Vein endothelial cell (primary cell): ENCODE results near the gene JPH3.

DNA sequence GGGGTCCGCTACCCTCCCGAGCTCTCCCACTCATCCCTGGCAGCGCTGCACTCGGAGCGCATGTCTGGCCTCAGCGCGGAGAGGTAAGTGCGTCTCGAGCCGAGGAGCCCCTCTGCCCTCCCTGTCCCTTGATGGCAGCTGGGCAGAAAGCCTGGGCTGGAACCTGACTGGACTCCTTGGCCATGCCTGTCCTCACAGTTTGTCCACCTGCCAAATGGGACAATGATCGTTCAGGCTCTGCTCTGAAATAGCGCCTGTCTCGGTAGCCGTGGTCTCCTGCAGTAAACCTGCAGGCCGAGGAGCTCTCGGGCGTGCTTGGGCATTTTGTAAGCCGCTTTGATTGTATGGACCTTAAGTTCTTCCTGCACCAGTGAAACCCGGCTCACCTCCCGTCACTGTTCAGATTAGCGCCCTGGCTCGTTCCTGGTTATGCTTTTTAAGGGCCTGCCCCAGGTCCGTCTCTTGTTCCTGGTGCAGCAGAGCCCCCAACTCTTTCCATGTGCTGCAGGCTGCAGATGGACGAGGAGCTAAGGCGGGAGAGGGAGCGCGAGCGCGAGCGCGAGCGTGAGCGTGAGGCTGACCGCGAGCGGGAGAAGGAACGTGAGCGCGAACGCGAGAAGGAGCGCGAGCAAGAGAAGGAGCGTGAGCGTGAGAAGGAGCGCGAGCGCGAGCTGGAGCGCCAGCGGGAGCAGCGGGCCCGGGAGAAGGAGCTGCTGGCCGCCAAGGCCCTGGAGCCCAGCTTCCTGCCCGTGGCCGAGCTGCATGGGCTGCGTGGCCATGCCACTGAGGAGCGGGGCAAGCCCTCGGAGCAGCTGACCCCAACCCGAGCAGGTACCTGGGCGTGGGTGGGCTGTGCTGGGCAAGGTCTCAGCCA lies 32.7 kb downstream of the GINS2 start:
- CAGE, long polyA plus RNA: no peak

- CAGE, long polyA plus RNA: no peak
Observed at GRCh38 chr16:85667738-85668469, 20.9 kb downstream of the GINS2 start.

DNA sequence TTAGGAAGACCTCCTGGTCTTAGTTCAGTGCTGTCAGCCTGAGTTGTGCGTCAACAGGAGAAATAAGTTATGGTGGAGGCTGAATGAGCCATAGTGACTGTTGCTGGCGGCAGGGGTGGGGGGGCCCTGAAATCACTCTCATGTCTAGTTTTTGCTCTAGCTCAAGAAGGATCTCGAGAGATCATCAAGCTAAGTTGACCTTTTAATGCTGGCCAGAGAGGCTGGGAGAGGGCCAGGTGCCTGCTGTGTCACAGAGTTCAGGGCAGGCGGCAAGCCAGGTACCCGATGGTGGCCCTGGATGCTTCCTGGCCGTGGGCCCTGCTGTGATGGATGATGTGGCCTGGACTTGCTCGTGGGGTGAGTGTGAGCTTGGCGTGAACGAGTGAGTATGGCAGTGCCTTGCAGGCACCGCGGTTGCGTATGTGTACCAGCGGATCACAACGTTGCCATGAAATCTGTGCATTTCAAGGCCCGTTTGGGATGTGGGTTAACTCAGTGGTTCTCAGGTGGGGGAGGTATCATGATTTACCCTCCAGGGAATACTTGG lies 7.3 kb downstream of the IRF8 start:
- CAGE, long polyA plus RNA: no peak

DNA sequence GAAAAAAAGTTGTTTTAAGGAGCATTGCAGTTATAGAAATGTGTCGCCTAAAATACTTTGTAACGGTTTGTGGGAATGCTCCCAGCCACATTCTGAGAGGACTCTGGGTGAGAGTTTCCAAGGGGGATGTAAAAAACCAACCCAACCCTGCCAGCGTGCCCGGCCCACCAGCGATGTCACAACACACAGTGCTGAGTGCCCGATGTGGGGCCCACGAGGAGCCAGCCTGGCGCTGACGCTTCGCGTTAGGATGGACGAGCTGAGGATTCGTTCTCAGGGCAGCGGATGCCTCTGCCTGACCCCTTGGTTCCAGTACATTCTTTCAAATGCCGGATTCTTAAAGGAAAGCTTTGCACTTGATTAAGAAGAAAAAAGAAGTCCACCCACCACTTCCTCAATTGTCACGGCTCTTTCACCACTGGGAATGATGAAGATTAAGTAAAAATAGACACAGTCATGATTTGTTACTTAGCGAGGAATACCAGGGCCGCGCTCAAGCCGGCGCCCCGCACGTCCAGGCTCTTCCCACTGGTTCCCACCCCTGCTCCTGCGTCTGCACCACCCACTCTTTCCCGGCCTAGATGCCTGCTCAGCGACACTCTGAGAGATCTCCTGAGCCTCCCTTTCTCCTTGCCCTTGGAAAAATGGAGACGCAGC lies 79.4 kb downstream of the IRF8 start:
- CAGE, long polyA plus RNA: no peak

GRCh38 chr16:86142333-86142532 lies 243.3 kb downstream of the IRF8 start:
- CAGE, long polyA plus RNA: no peak

GRCh38 chr16:86171294-86171546 lies 272.3 kb downstream of the IRF8 start:
- CAGE, long polyA plus RNA: no peak

DNA sequence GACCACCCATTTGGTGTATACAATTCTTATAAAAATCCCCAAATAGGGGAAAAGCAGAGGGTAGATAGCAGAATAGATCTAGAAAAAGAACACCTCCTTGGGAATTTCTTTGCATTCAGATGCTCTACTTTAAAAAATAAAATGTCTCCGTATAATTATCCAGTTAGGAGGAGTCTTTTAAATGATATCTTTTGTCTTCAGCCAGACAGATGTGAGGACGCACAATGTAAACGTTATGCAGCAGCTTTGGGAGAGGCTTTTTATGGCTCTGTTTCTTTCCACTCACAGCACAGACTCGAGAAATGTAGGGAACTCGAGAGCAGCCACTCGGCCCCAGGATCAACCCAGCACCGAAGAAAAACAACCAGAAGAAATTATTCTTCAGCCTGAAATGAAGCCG lies 300.3 kb downstream of the IRF8 start:
- CAGE, long polyA plus RNA: no peak

DNA sequence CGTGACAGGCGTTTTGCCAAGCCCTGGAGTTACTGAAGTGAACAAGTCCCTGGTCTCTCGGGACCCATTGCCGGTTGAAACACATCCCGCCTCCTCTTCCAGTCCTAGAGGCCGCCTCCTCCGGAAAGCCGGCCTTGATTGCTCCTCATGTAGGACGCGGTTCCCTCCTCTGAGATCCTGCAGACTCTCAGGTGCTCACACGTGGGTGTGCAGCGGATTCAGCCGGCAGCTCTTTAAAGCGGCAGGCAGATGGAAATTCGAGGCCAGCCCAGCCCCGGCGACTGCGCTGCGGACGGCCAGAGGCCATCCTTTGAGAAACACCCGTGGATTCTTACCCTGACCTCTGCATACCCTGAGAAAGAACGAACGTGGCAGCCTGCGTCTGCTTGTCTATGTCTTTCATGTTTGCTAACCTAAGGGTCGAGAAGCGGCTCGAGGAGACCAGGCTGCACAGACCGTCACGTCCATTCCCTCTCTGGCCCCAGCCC lies 408 bp upstream of the MTHFSD start:
- CAGE, long polyA plus RNA: no peak

DNA sequence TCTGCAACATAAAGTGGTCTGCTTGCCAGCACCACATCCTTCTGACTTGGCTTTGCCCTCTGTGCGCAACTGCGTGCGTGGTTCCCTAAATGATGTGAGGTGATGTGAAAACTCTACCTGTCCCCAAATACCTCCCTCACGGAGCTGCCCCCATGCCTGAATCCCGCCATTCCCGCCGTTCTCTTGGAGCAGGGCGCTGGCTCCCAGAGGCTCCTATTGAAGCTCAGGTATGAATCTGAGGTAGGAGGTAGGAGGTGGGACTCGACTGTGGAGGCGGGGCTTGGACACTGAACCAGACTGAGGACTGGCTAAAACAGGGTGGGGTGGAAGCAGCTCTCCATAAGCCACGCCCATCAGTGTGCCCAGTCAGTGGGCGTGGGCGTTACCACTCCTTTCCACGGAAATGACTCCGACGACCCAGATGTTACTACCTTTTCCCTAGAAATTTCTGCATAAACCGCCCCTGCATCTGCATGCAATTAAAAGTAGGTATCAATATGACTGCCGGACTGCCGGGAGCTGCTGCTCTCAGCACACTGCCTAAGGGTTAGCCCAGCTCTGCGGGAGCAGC lies 40.9 kb downstream of the FOXL1 start:
- CAGE, long polyA plus RNA: no peak

DNA sequence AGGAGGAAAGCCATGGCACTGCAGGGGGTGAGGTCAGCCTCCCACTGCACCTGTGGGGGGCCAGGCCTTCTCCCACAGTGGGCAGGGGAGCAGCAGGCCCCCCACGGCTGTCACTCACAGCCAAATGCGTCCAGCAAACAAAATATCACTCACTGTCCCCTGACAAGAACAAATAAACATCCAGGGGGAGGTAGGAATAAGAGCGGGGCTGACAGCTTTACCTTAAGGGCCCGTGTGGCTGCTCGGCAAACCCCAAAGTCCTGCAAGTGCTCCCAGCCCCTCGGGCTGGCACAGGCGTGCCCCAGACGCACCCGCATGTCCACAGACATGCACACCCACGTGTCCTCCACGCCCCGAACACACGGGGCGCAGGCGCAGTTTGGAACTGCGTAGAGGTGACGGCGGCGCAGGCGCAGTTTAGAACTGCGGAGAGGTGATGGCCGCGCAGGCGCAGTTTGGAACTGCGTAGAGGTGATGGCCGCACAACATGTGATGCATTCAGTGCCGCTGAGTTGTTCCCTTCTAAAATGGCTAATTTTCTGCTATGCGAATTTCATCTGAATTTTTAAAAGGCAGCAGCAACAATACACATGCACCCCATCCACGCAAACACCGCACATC lies 291.2 kb downstream of the FOXL1 start:
- CAGE, long polyA plus RNA: no peak

DNA sequence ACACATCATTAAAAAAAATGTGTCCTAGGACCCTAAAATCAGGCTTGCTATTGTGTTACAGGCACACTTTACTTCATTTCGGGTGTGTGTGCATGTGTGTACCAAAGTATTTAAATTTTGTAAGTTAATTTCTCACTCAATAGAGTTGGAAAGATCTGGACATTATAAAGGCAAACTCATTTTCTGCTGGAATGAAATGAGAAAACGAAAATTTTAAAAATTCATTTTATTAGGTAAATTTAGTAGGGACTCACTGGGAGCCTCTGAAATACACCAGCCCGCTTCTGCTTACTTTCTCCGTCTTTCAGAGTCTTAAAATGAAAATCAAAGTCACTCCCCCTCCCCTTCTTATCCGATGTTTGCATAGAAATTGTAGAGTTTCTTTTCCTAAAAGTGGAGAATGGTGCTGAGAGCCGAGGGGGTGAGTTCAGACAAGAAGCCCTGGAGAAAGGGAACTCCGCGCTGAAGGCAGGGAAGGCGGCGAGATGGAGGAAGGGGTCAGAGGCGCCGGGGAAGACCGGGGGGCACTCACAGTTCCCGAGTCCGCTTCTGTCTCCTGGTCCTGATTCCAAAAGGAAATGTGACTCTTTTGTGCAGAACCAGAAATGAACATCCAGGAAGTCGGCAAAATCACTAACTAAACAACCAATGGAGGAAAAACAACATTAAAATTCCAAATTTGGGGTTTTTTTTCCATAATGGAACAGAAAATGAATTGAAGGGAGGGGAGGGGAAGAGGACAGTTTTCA lies 252.6 kb downstream of the C16orf95 start:
- CAGE, long polyA plus RNA: no peak

DNA sequence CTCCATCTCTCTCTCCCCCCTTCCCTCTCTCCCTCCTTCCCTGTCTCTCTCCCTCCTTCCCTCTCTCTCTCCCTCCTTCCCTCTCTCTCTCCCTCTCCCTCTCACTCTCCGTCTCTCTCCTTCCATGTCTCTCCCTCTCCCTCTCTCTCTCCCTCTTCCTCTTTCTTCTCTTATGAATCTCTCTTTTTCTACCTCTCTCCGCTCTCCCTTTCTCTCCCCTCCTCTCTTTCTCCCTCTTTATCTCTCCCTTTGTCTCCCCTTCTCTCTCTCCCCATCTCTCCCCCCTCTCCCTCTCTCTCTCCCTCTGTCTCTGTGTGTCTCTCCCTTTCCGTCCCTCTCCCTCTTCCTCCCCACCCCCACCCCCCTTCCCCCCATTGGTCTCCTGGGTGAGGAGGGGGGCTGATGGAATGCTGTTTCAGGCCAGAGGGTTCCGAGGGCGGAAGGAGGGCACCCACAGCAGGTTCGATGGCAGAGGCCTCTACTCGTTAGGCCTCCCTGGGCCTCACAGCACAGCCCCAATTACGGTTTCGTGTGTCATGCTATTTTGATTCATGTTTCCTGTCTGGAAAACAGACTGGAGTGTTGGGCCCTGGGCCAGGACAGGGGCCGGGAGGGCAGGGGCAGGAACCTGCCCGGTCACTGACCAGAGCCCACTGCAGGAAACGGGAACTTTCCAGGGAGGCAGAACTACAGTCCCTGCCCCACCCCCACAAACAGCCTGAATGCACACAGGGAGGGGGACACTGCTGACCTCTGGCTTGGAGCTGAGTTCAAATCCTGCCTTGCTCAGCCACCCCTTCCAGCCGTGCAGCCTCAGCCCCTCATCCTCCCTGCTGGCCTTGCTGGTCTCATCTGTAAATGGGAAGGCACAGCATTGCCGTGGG lies 138.3 kb downstream of the C16orf95 start:
- CAGE, long polyA plus RNA: no peak

- CAGE, long polyA plus RNA: no peak
Observed at GRCh38 chr16:87316778-87317145, 430 bp downstream of the C16orf95 start.

DNA sequence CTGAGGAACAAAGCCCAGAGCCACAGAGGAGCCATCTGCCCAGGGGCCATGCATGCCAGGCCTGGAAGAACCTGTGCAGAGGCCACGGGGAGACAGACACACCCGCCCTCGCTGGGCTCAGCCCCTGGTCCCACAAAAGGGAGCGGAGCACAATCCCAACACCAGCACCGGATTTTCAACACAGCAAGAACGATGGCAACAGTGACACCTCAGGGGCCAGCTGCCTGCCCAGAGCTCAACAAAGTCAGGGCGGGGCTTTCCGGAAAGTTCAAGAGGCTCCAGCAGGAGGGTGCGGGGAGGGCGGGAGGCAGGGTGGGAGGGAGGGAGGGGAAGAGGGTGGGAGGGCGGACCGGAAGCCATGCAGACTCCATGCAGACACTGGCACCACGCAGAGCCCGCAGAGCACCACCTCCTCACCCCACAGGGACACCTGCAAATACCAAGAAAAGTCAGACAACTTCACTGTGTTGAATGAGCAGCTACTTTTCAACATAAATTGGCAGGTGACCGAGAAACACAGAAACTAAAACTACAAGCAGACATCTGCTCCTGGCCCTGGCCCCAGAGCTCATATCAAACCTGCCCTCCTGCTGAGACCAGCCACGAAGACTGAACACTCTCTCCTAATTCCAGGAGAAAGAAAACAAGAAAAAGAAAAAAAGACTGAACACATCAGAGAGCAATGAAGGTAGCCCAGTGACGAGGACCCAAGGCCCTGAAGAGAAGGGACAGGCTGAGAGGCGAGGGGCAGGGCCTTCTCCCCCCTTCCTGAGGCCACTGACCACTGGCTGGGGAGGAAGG lies 28.0 kb upstream of the C16orf95 start:
- CAGE, long polyA plus RNA: no peak

DNA sequence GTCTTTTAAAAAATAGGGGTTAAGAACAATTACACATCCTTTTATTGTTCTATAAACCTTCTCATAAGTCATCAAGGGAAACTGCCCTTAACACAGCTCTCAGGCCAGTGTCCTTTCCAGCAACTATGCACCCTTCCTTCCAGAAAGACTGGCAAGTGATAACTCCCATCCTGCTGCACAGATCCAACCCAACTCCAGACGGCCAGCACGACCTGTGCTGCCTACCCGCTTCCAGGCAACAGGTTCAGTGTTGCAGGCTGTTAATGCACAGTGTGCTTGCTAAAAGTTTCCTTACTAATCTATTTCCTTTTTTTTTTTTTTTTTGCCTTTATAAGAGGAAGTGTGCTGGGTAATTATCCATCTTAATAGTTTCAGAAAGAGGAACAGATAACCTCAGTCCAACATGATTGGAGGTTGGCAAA lies 15.2 kb downstream of the FBXO31 start:
- CAGE, long polyA plus RNA: no peak

DNA sequence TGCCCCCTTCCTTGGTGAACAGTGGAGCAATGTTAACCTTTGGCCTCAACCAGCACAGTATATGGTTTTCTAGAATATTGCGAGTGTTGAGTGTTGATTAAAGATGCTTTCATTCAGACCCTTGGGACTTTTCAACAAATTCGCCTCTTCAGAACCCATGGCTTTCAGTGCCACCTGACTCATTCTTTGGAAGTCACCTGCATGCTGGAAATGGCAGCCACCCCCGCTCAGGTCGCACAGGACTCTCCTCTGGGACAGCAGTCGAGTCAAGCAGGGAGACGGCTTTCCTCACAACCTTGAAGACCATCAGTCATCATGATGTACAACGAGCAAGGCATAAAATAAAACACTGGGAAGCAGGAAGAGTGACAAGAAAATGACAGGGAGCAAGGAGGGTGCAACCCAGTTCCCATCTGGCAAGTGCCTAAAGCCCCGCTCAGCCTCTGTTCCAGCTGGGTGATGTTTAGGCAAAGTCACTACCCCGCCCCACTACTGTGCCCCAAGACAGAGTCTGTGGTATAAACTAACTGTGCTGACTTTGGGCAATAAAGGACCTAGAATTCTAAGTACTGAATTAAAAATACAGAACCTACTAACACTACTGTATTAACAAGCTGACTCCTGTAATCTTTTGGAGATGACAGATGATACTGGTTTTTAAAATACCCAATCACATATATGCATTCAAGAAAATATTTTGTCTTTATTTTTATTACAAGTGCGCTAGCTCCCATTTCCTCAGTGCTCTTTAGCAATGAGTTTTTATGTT lies 14.7 kb downstream of the MAP1LC3B start:
- CAGE, long polyA plus RNA: no peak

DNA sequence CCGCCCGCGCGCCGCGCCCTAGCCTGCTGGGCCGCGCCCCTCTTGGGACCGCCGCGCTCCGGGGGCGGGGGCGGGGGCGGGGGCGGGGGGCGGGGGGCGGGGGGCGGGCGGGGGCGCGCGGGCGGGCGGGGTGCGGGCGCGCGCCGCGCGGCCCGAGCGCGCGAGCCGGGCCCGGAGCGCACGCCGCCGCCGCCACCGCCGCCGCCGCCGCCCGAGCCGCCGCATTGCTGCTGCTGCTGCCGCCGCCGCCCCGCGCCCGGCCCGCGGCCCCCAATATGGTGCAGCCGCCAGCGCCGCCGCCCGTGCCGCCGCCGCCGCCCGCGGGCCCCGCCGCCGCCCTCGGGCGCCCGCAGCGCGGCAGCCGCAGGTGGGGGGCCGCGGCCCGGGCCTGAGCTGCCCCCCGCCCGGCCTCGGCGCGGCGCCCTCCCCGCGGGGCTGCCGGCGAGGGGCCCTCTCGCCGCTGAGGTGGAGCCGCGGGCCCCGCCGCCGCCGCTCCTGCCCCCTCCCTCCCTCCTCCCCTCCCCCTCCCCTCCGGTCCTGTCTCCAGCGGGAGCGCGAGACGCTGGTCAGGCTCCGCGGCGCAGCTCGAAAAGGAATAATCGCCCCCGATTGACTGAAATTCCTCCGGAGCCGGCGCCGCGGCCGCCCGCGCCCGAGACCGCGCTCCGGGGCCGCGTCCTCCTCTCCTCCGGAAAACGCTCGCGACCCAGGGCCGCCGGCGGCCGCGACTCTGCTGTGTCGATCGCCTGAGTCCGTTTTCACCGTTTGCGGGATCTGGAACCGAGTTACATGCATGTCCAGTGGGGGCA lies at the start of gene JPH3:
Gene JPH3, plus strand, starts transcription at position 155 of the 809 bp plus-strand sequence.
- CAGE, long polyA plus RNA: no peak

- CAGE, long polyA plus RNA: no peak
Observed at GRCh38 chr16:87709065-87709774, 56.6 kb downstream of the KLHDC4 start.

DNA sequence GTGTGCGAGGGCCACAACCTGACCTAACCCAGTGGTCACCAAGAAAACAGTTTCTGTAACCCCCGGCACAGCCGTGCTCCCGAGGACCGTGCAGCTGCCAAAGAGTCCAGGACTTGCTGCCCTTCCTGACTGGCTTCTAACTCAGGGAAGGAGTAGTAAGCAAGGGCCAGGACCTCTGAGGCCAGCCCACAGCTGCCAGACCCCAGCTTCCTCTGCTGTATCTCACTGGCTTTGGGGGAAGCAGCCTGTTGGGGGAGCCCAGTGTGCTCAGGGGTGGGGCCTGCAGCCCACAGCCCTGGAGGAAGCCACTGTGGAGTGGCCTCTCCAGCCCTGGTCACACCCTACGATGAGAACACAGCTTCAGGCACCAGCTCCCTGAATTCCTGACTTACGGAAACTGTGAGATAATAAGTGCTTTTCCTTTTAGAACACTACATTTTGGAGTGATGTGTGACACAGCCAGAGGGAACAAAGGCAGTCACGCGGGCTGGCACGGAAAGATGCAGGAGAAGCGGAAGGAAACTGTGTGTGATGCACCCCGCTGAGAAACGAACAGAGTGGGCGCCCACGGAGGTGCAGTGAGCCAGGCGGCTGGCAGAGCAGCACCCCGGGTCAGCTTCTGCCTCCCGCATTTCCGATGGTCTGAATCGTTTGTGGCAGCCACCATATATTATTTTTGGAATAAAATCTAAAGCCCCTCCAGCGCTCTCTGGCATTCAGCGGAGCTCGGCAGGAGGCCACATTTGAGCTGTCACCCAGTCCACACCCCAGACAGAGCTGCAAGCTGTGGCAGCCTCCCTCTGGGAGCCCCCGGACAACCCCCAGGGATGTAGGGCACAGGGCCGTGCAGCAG lies 32.1 kb downstream of the SLC7A5 start:
- CAGE, long polyA plus RNA: no peak

DNA sequence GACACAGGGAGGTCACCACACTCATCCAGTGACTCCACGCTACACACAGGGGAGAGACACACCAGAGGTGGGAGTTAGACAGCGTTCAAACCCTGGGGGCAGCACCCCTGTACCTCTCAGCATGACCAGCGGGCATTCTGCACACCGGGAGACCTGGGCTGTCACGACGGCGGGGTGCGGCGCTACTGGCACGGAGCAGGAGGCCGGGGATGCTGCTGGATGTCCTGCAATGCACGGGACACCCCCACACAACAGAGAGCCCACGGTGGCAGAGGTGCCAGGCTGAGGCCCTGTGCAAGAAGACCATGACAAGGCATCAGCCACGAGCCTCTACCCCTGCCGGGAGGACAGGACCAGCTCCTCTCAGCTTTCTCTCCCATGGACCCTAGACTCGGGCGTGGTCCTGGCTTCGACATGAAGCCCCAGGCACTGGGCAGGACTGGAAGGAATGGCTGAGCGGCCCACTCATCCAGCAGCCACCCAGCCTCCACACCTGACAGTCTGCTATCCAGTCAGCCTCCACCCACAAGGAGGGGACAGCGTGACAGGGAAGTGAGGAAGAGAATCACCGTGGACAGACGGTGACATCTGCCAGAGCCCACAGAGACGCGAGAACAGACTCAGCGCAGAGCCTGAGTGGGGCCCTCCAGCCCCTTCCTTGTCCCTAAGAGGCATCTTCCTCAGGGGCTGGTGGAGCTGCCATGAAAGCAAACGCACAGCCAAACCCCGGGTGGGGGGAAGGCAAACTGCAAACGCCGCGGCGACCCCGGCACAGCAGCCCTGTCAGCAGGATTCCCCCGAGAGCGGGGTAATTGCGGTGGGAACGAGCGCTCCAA lies 25.6 kb downstream of the SLC7A5 start:
- CAGE, long polyA plus RNA: no peak